Mammary epithelial cell (primary cell): ENCODE measurements around a stretch of chr7.

DNA sequence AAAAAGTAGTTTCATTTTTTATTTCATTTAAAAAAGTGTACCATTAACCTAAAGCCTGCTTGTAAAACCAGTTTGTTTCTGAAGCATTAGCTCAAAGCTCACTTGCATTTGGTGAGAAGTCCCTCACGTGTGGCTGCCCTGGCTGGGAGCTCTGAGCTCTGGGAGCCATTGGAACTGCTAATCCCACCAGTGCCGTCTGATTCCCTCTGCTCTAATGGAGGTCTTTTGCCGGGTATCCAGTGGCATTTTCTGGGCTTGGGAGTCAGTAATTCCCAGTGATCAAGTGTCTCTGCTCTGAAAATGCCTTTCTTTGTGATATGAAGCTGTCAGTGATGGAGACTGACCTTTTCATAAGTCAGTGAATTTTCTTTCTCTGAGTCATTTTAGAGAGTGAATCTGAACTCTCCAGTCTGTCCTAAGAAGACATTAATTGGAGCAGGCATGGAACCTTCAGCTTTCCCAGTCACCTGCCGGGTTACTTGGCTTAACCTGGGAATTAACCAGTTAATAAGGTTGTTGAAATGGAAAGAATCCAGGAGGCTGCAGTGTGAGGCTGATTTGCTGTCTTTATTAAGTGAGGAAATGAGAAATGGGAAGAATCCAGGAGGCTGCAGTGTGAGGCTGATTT is 36.8 kb upstream of the FAM20C start:
- CAGE, long polyA plus RNA, result no peak
- RRBS, result no CpG with 5 or more reads among the region's 4 CpGs

GRCh38 chr7:159941-160270 is 32.5 kb upstream of the FAM20C start:
- CAGE, long polyA plus RNA, result no peak
- RRBS, result 85% methylated on average over 4 of the region's 19 CpGs

GRCh38 chr7:192906-193411 is 588 bp downstream of the FAM20C start:
- CAGE, long polyA plus RNA, result no peak
- RRBS, result under 1% methylated on average over 42 of the region's 75 CpGs

- CAGE, long polyA plus RNA, result no peak
- RRBS, result 99% methylated on average over 12 of the region's 67 CpGs
These were observed 33.4 kb upstream of the FOXL3 start for GRCh38 chr7:256238-257294.

GRCh38 chr7:329974-330399 is 40.0 kb downstream of the FOXL3 start:
- CAGE, long polyA plus RNA, result no peak
- RRBS, result no CpG with 5 or more reads among the region's 13 CpGs

DNA sequence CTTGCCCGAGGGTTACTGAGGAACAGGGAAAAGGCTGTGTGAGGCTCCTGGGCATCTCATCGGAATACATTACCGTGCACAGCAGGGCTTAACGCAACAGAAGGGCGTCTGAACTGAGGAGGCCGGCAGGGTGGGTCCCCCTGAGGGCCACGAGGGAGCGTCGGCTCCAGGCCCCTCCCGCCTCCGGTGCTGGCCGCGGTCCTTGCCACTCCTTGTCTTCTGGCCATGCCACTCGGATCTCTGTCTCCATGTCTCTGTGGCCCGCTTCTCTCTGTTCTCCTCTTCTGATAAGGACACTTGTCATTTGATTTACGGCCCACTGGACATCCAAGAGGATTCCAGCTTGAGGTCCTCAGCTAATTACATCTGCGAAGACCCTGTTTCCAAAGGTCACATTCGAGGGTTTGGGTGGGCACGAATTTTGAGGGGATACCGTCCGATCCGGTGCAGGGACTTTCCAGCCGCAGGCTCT is 50.7 kb downstream of the FOXL3 start:
- CAGE, long polyA plus RNA, result no peak
- RRBS, result 72% methylated on average over 8 of the region's 23 CpGs

DNA sequence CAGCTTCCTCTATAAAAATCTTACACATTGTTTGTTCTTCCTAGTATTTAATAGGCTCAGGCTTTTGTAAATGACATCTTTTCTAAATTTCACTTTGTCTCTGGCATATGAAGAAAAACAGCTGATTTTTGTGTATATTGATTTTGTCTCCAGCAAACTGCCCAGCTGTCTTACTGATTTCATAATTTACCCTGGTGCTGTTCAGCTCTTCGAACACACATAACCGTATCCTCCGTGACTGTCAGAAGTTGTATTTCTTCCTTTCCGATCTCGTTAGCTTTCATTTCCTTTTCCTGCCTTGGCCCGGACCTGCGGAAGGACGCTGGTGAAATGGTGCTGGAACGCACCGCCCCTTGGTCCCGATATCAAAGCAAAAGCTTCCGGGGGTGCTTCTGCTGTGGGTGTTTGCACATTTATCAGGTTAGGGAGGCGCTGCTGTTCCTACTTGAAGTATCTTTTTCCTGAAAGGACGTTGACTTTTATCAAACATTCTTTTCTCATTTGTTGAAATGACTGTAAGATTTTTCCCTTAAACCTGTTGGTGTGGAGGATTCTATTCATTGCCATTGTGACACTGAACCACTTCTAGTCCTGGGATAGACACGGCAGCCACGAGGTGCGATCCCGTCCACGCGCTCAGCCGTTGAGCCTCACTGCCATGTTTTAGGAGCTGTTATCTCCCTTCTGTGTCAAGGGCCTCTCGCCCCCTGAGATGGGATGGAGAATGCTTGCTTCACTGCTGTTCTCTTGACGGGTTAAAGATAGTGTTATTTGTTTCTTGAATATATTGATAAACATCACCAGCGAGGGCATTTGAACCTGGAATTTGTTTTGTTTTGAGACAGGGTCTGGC is 72.5 kb downstream of the FOXL3 start:
- CAGE, long polyA plus RNA, result no peak
- RRBS, result 40% methylated on average over 6 of the region's 24 CpGs

DNA sequence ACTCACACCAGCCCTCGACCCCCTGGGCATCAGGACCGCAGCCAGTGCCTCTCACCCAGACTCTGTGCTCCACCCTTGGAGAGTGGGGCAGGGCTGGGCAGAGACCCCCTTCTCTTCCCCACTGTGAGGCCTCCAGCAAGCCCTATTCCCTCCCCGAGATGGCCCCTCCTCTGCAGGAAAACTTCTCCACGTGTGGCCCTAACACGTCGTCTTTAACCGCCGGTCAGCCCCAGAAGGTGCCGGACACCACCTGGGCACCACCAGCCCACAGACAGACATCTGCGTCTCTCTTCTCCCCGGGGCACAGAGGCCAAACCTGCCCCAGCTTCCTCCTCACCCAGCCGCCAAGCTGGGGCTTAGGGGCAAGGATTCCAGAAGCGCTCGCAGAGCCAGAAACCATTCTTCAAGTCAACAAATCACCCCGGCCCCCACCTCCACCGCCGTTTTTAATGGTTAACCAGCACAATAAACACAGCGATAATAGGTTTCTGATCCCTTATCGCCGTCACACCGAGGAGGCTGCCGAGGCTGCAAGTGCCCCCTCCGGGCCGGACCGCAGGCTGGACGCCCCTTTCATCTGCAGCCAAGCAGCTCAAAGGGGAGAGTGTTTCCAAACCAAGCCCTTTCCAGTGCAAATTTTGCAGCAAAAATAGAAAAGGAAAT is 82.9 kb downstream of the FOXL3 start:
- CAGE, long polyA plus RNA, result no peak
- RRBS, result 56% methylated on average over 3 of the region's 26 CpGs

DNA sequence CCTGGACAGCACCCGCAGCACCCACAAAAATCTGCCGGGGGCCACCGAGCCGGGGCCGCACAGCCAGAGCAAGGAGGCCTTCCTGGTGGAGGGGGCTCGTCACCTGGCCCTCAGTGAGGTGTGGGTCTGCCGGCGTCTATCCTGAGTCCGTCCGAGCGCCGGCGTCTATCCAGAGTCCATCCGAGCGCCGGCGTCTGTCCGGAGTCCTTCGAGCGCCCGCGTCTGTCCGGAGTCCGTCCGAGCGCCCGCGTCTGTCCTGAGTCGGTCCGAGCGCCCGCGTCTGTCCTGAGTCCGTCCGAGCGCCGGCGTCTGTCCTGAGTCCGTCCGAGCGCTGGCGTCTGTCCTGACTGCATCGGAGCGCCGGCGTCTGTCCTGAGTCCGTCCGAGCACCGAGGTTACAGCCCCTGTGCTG is 65.0 kb downstream of the PDGFA start:
- CAGE, long polyA plus RNA, result no peak
- RRBS, result 95% methylated on average over 15 of the region's 49 CpGs

DNA sequence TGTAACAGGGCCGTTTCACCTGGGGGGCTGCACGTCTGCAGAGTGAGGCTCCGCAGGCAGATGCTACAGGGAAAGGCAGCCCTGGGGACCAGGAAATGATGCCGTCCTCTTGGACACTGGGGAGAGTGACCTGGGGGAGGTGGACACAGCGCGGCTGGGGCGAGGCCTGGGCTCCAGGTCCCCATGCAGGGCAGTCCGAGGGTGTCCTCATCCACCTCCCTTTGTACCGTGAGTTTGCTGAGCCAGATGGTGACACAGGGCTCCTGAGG is 41.9 kb downstream of the PDGFA start:
- CAGE, long polyA plus RNA, result no peak
- RRBS, result no CpG with 5 or more reads among the region's 9 CpGs

DNA sequence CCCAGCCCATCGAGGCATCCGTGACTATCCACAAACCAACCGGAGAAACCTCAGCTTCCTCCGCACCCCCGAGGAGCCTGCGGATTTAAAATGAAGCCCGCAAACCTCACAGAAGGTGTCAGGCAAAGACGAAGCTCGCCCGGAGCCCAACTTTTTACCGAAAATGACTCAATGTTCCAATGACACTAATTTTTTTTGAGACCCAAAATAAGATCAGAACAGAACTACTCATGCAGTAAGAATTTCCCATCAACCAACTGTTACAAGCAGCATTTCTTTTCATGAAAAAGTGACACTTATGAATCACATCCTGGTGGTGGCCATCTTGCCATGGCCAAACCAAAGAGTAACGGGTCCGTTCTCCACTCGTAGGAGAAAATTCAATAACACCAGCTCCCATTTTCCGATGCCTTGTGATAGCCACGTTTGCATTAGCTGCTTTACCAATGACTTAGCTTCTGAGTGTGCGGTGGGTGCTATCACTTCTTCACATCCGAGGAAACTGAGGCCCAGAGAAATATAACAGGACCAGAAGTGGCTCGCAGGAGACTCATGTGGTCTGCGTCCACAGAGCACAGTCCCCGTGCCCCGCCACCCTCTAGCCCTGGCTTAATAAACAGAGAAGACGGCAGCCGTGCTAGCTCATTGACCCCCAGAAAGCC is 5.8 kb downstream of the PDGFA start:
- CAGE, long polyA plus RNA, result no peak
- RRBS, result 4% methylated on average over 6 of the region's 24 CpGs

DNA sequence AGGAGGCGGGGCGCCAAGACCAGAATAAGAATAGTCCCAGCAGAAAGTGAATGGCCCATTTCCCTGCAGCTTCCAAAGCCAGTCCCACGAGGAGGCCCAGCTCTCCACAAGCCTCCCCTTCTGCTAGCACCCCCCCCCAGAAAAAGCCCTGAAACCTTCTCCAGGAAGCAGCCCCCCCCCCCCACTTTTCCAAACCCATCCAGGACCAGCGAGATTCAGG is 3.9 kb downstream of the PDGFA start:
- CAGE, long polyA plus RNA, result no peak
- RRBS, result no CpG with 5 or more reads among the region's 4 CpGs

DNA sequence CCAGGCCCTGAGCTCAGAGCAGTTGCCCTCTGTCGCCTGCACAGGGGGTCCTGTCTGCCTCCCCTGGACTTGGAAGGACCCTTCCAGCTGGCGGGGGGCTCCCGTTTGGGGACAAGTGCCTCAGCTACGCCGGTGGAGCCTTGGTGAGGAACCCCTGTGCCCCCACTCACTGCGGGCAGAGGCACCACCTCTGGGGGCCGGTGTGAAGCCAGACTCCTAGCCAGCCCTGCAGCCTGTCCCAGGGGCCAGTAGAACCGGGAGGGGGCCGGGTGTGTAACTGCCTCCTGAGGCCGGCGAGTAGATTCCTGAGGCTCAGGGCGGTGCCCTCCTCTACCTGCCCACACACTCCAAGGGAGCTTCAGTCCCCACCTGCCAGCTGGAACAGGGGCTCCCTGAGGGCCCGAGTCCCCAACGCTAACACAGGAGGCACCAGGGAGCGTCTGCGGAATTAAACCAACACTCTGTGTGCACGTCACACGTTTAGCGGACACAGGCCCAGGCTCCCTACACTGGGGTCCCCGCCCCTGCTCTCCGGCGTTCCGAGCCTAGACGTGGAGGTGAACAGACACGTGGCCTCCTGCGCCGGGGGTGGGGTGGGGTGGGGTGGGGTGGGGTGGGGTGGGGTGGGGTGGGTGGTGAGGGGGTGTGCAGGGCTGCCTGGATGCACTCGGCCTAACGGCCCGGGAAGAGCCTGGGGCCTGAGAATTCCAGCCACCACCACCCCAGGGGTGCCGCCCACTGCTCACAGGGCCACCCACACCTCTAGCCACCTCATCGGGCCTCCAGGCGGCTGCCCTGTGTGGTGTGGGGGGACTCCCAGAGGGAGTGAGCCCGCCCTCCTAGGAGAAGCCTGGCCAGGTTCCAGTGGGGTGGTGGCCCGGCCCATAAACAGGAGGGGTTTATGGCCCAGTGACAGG is 19.7 kb upstream of the PDGFA start:
- CAGE, long polyA plus RNA, result no peak
- RRBS, result 2% methylated on average over 14 of the region's 35 CpGs

GRCh38 chr7:667998-668908 is 58.2 kb upstream of the DNAAF5 start:
- CAGE, long polyA plus RNA, result no peak
- RRBS, result no CpG with 5 or more reads among the region's 19 CpGs

- CAGE, long polyA plus RNA, result no peak
- RRBS, result no CpG with 5 or more reads among the region's 41 CpGs
These were observed 27.4 kb upstream of the PRKAR1B start for GRCh38 chr7:754290-755135.

DNA sequence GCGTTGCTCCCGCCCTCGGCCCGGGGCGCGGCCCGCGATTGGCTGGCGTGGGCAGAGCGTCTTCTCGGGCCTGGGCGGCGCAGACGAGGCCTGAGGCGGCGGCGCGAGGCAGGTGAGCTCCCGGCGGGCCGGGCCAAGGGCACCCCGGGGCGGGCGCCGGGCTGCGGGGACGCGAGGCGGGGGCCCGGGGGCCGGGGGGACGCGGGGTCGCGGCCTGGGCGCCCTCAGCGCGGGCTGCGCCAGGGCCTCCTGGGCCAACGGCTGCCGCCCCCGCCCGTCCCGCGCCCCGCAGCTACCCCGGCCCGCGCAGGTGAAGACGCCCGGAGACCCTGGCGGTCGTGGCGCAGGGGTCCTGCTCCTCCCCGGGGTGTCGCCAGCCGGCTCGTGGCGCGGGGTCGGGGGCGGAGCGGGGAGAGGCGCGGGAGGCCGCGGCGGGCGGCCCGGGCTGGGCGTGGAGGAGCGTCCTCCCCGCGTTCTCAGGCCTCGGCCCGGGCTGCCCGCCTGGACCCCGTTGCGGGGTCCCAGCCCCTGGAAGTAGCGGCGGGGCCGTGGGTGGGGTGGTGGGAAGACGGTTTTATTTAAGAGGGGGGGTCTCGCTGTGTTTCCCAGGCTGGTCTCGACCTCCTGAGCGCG is 15.6 kb upstream of the SUN1 start:
- CAGE, long polyA plus RNA, result no peak
- RRBS, result 1% methylated on average over 36 of the region's 87 CpGs

GRCh38 chr7:828977-829492 is 3.2 kb upstream of the SUN1 start:
- CAGE, long polyA plus RNA, result no peak
- RRBS, result no CpG with 5 or more reads among the region's 11 CpGs

- CAGE, long polyA plus RNA, result no peak
- RRBS, result 94% methylated on average over 6 of the region's 29 CpGs
These were observed 15.5 kb downstream of the SUN1 start for GRCh38 chr7:847749-848194.

DNA sequence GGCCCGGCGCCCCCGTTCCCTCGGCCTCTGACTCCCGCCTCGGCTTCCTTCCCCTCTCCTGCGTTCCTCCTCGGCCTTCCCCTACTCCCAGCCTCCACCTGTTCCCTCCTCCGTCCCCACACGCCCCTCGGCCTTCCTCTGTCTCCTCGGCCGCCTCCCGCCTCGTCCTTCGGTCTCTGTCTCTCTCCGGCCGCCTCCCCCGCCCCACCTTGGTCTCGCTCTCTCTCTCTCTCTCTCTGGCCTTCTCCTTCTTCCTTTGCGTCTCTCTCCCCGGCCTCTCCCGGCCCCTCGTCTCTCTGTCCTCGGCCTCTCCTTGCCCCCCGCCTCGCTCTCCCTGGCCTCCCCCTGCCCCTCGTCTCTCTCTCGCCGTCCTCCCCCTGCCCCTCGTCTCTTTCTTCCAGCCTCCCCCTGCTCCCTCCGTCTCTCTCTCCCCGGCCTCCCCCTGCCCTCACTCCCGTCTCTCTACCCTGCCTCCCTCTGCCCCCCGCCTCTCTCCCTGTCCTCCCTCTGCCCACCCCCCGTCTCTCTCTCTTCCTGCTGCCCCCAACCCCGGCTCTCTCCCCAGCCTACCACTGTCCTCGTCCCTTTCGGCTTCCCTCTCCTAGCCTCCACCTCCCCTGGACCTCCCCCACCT is 748 bp downstream of the GET4 start:
- CAGE, long polyA plus RNA, result no peak
- RRBS, result 3% methylated on average over 6 of the region's 39 CpGs

DNA sequence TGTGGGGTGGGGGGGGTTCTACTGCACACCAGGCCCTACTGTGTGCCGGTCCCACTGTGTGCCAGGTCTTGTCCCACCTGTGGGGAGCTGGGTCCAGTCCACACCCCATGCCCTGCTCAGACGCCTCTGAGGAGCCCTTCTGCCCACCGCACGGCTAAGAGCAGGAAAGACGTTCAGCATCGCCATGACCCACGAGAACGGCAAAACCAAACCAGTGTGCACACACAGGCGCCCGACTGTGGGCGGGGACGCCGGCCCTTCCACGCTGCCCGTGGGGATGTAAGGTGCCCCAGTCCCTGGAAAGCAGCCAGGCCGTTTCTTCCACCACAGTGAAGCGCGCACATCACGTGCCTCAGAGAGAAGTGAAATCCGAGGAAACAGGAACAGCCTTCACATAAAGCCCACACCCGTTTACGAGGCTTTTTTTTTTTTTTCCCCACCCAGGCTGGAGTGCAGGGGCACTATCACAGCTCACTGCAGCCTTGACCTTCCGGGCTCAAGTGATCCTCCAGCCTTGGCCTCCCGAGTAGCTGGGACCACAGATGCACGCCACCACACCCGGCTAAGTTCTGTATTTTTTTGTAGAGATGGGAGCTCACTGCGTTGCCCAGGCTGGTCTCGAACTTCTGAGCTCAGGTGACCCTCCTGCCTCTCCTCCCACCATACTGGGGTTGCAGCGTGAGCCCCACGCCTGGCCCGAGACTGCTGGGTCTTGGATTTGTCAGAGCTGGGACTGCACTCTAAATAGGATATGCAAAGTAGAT is 33.7 kb downstream of the GET4 start:
- CAGE, long polyA plus RNA, result no peak
- RRBS, result no CpG with 5 or more reads among the region's 31 CpGs